ENCODE measurements around a stretch of chr4.

GRCh38 chr4:145057352-145058104 lies 40.5 kb downstream of the ANAPC10 start:
- PRO-cap = no peak
- RRBS, 2 experiments = no CpG with 5 or more reads among the region's 3 CpGs

GRCh38 chr4:145137350-145138391 lies 39.6 kb downstream of the ABCE1 start:
- PRO-cap = no peak
- RRBS, 2 experiments = no CpG with 5 or more reads among the region's 9 CpGs

DNA sequence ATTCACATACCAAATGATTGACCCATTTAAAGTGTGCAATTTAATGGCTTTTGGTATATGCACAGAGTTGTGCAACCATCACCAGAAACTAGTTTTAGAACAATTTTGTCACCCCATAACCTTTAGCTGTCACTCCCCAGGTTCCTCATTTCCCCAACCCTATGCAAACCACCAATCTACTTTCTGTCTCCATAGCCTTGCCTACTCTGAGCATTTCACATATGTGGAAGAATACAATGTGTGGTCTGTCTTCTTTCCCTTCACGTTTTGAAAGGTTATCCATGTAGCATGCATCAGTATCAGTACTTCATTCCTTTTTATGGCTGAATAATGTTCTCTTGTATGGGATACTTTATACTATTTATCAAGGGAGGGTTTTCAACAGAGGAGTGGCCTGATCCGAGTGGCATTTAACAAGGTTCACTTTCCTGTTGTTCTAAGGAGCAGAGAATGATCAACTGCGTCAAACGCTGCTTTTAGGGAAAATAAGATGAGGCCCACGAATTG lies 1.3 kb upstream of the SMAD1 start:
- PRO-cap = no peak
- RRBS, 2 experiments = no CpG with 5 or more reads among the region's 5 CpGs

- PRO-cap = bidirectional peak, plus-strand start at chr4:145808522, minus-strand start at chr4:145808347
- RRBS, 2 experiments = no CpG with 5 or more reads among the region's 3 CpGs
Measured at GRCh38 chr4:145808201-145808718, 128.3 kb downstream of the C4orf51 start.

DNA sequence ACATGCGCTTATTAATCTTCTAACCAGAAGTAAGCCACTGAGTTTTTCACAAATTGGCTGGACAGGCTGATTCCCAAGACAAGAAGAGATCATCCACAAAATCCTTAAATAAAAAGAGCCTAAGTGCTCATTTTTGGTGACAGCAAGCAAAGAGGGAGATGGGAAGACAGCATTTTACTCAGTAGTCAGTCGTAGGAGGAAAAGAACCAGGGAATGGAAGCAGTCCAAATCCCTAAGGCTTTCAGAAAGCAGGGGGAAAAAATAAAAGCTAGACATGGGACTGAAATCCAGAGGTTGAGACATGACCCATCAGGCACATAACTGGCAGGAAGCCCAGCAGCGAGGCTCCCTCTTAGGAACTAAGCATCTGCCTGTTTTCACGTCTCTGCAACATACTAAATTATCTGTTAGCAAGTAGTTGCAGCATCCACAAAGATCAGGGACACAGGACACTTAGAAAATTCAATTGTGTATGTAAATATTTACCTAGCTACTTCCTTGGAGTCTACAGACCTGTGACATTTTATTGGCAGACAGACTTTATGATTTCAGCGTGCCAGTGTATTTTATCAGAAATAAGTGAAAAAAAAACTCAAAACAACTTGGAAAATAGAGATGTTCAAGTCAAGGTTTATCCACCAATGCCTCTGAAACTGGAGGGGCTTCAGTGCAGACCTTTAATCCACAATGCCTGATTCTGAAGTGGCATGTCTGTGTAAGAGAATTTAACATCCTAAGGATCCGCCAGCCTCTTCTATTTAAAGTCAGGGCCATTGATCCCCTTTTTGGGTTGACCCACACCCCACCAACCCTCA lies 117.9 kb upstream of the EDNRA start:
- PRO-cap = no peak
- RRBS, 2 experiments = no CpG with 5 or more reads among the region's 6 CpGs

GRCh38 chr4:147528726-147529314 lies 47.9 kb downstream of the EDNRA start:
- PRO-cap = no peak
- RRBS, 2 experiments = no CpG with 5 or more reads among the region's 7 CpGs

DNA sequence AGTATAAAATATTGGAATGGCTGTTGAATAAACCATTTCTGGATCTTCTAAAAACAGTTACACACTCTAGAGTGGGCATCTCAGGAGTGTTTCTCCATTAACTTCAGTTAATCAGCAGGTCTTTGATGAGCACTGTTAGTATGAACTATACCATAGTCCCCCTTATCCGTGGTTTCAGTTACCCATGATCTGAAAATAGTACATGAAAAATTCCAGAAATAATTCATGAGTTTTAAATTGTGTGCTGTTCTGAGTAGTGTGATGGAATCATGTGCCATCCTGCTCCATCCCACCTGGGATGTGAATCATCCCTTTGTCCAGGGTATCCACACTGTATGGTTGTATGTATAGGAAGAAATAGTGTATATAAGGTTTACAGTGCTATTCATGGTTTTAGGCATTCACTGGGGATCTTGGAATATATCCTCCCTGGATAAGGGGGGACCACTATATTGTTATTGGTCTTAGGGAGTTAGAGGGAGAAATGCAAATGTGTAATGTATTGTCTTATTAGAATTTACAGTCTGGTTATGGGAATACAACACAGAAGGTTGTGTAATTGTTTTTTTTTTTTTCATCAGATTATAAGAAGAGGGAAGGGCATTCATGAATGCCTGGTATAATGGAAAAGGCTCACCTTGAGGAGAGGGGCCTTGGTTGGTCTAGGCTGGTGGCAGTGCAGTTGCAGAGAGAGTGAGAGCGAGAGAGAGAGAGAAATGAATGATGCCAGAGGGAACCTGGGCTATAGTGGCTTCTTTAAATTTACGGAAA lies 24.6 kb downstream of the ARHGAP10 start:
- PRO-cap = no peak
- RRBS, 2 experiments = no CpG with 5 or more reads among the region's 3 CpGs

DNA sequence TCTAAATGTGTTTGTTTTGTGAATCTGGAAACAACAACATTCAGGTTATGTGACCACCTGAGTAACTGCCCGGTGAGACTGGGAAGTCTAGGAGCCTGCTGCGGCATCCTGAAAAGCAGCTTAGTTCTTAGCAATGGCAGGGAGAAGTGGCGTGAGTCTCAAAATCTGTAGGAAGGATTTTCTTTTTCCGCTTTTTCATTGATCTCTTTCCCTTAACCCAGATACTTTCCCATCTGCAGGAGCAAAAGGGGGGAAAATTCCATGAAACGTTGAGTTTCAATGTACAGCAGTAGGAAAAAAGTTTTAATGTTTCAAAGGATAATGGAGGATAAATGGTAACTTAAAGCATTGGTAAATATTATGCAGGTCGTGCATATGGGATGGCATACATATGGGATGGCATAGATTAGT lies 54.4 kb downstream of the ARHGAP10 start:
- PRO-cap = no peak
- RRBS, 2 experiments = no CpG with 5 or more reads among the region's 6 CpGs

- PRO-cap = no peak
- RRBS, 2 experiments = no CpG with 5 or more reads among the region's 9 CpGs
Measured at GRCh38 chr4:148015312-148016096, 283.6 kb downstream of the ARHGAP10 start.

DNA sequence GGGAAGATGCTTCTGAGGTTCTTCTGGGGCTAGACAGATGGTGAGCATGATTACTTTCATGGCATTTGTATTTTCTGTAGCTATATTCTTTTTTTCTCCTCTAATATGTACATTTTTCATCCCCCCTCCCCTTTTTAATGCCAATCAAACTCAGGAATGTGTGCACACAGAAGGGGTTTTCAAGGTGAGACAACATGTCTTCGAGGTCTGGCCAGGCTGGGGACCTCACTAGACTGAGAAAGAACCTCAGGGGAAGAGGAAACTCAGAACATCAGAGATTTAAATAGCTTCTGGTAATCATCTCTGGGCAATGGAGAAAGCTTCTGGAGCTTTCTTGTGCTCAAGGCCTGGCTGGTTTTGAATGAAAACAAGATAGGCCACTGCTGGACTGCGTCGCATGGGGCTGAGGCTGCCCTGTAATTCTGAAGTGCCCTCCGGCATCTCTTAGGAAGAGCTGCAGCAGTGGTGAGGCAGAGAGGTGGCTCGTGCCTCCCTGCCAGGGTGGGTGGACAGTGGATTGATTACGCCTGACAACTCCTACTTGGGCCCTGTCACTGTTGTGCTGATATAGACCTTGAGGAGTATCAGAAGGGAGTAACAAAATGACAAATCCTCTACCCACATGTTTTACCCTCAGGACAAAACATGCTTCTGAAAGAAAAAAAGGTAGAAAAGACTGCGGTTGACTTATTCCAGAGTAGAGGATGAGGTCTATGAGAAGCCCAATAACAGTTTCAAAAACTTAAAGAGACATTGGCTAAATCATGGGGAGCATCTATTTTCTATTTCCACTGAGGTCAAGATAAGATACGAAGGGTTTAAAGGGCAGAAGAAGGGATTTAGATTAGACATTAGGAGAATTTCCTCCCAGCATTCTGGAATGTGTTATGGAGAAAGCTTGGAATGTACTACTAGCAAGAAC lies 279.7 kb downstream of the NR3C2 start:
- PRO-cap = no peak
- RRBS, 2 experiments = no CpG with 5 or more reads among the region's 8 CpGs

- PRO-cap = no peak
- RRBS, 2 experiments = no CpG with 5 or more reads among the region's 2 CpGs
Measured at GRCh38 chr4:148283776-148283977, 158.5 kb downstream of the NR3C2 start.

DNA sequence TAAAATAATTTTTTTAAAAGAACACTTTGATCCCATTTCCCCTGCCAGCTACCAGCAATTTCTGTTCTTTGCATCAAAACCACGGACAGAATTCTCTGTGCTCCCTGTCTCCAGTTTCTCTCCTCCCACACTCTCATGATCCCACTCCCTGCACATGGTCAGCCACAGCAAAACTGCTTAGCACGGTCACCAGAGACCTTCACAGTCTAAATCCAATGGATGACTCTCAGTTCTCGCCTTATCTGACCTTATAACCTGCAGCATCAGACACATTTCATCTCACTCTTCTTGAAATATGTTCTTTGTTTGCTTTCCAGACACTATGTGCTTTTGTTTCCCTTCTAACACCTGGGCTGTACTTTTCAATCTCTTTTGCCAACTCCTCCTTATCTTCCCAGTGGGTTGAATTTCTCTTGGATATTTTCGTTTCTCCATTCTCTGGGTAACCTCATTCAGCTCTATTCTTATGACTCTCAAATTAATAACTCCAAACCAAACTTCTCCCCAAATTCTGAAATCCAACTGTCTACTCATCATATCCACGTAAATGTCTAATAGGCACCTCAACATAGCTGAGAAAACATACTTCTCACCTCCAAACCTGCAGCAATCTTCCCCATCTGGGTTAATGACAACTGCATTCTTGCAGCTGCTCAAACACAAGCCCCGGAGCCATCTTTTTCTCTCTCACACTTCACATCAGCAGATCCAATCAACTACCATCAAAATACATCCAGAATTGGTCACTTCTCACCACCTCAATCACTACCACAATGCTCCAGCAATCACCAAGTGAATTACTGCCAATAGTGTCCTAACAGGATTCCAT lies 131.2 kb downstream of the NR3C2 start:
- PRO-cap = no peak
- RRBS, 2 experiments = no CpG with 5 or more reads among the region's 6 CpGs

GRCh38 chr4:150337847-150338700 lies 243.9 kb upstream of the MAB21L2 start:
- PRO-cap = no peak
- RRBS, 2 experiments = no CpG with 5 or more reads among the region's 3 CpGs

GRCh38 chr4:150375713-150376365 lies 206.1 kb upstream of the MAB21L2 start:
- PRO-cap = no peak
- RRBS, 2 experiments = no CpG with 5 or more reads among the region's 1 CpG

- PRO-cap = no peak
- RRBS, 2 experiments = no CpG with 5 or more reads among the region's 4 CpGs
Measured at GRCh38 chr4:150510422-150510866, 71.5 kb upstream of the MAB21L2 start.

DNA sequence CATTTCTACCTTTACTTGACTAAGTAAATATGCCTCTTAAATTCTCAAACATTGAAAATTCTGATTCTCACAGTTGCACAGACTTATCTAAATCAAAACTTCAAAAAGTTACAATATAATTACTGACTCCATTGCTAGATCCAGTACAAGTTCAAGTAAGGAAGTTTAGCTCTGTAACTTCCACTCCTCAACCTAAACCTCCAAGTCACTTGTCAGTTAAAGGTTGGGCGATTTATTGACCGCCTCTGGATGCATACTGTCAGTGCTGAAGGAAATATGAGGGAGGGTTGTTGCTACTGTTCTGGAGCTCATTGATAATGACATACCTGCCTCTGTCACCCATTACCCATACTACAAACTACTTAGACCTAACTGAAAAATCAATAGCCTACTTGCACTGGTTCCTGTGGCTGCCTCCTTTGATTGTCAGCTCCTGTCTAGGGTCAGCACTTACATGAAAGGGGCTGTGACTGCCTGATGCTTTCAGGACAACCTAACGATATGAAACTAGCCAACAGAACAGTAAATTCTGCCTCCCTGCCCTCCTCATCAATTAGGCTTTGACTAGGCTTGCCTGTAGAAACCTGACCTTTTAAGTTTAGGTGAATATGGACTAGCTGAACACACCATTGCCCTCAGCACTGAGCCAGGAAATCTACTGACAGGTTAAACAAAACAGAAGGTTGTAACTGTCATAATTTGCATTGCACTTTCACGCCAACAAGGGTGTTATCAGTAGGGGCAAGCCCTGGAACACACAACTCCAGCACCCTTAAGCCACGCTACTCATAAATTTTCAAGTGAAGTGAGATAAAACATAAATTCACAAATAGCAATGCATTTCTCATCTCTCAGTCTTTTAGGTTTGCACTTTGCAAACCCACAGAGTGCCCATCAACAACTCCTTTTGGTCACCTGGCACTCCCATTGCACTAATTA lies 9.2 kb upstream of the MAB21L2 start:
- PRO-cap = no peak
- RRBS, 2 experiments = no CpG with 5 or more reads among the region's 5 CpGs

DNA sequence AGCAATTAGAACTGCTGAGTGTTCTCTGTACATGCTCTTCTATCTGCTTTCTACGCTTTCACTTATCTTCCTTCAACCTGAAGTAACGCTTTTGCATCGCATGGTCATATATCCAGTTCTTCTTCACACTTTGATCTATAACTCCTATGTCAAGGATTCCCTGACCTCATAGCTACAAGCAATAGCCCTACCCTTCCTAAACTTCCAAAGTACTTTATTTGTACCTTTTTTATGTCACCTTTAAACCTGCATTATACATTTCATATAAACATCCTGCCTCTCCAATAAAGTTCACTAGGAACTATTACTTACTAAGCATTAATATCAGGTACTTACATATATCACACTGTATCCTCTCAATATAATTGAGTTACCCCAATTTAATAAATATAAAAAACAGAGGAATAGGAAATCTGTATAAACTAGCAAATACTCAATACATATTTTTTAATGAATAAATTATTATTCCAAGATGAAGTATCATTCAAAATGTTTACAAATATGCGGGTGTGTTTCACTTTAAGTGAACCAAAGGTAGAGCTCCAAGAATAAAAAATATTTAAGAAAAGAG lies 67.5 kb downstream of the MAB21L2 start:
- PRO-cap = no peak
- RRBS, 2 experiments = no CpG with 5 or more reads among the region's 4 CpGs

DNA sequence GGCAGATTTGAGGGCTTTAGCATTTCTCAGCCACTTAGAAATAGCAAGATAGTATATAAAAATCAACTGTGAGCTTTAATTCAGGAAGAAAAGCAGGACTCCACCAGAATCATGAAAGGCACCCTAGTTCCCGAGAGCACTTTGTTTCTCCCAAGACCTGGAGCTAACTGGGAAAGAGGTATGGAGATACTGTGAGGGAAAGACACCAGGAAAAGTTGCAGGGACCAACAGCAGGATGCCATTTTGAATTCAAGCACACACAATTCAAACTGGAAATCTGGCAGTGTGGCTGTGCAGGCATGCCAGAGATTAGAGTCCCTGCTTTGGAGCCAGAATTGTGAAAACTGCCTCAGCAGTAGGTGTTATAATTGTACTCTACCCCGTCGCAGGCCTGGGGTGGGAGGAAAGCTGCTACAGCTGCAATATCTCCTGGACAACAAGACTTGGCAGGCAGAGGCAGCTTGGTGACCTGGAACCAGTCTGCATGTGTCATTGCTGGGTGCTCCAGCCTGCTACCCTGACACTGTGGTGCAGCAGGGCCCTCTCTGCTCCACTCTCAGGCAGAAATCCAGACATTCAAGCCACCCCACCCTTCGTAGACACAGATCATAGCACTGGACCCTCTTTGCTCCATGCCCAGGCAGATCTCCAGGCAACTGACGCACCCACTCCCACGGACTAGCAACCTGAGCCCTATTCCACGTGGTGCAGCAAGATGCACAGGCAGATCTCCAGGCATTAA lies 140.8 kb downstream of the LRBA start:
- PRO-cap = no peak
- RRBS, 2 experiments = no CpG with 5 or more reads among the region's 7 CpGs

GRCh38 chr4:151195746-151196332 lies 81.1 kb upstream of the PRSS48 start:
- PRO-cap = no peak
- RRBS, 2 experiments = no CpG with 5 or more reads among the region's 6 CpGs

DNA sequence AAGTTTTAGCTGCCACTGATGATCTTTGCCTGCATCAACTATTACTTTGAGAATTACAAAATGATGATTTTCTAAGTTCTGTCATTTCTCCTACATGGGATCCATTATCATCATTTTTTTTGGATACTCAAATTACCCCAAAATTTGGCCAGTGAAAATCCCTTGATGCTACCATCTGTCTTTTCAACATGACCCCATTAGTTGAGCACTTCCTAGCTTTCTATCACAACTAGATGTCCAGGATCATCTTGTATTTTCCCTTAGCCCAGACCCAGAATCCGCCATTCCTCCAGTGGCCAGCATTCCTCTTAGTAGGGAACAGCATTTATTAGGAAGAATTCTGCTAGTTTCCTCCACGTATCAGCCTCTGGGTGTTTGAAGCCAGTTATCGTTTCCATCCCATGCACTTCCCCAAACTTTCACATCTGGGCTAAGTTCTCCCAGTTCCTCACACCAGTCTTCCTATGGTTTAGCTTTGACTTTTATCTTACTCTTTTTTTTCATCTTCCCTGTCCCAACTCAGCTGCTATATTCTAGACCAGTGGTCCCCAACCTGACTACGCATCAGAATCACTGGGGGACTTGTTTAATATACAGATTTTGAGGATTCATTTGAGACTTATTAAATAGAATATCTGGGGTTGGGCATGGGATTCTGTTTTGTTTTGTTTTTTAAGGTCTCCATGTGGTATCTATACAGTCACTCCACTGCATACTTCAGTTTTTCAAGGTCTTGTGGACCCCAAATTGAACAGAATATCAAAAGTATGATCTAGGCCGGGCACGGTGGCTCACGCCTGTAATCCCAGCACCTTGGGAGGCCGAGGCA lies 53.5 kb upstream of the PRSS48 start:
- PRO-cap = no peak
- RRBS, 2 experiments = no CpG with 5 or more reads among the region's 8 CpGs